Gastroesophageal sphincter (tissue), 4 donors: ENCODE results near the genes TEAD4 and PARP11.

GRCh38 chr12:1842313-1842817 is 22.0 kb downstream of the LRTM2 start:
- PRO-cap: no peak
- RAMPAGE, long total RNA, 4 experiments: no peak in any of the 4 experiments

- PRO-cap: bidirectional peak, plus-strand start at chr12:1917903, minus-strand start at chr12:1917778
- RAMPAGE, long total RNA, 4 experiments: no peak in any of the 4 experiments
Observed at GRCh38 chr12:1917521-1918143, 820 bp downstream of the CACNA2D4 start.

- PRO-cap: no peak
- RAMPAGE, long total RNA, 4 experiments: no peak in any of the 4 experiments
Observed at GRCh38 chr12:2013698-2014316, 9.6 kb upstream of the DCP1B start.

DNA sequence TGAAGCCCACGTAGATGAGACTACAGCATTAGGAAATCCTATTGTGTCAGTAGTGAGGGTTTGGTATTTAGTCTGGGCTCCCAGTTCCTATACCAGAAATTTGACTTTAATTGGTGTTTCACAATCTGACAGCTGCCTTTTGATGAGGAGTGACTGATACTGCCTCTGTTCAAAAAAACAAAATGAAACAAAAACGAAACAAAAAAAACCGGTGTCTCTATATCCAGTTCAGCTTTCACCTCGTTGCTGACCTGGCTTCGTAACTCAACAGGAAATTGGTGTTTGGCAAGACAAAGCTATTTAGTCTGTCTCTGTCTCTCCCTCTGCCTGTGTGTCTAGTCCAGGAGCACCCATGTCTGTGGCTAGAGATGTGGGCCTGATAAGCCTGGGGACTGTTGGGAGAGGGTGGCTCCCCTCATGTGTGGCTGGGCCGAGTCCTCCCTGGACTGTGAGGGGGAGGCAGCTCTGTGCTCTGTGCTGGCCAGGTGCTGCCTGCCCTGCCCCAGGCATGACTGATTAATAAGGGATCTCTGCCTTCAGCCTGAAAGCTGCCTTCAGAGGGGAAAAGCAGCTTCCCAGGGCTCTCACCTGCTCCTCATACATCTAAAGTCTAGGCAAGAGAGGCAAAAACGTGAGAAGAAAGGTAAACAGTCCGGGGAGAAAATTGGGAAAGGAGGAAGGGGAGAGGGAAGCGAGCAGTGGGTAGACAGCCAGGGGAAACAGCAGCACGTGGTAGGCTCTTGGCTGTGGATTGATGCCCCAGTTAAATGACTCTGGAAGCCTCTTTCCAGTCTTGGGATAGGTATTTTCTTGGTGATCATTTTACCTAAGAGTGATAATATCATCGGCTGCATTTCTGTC is 11.4 kb downstream of the CACNA1C start:
- PRO-cap: no peak
- RAMPAGE, long total RNA, 4 experiments: no peak in any of the 4 experiments

- PRO-cap: no peak
- RAMPAGE, long total RNA, 4 experiments: no peak in any of the 4 experiments
Observed at GRCh38 chr12:2239053-2240007, 186.5 kb downstream of the CACNA1C start.

DNA sequence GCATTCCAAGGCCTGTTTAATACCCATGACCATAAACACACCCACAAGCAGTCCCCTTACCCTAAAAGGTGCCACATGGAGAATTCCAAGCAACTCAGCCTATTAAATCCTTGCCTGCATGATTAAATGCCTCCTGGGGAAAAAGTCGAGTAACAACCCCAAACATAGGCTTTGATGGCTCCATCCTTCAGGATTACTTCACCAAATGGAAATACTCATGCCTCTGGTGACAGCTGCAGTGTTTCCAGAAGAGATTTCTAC is 269.3 kb upstream of the FKBP4 start:
- PRO-cap: no peak
- RAMPAGE, long total RNA, 4 experiments: no peak in any of the 4 experiments

DNA sequence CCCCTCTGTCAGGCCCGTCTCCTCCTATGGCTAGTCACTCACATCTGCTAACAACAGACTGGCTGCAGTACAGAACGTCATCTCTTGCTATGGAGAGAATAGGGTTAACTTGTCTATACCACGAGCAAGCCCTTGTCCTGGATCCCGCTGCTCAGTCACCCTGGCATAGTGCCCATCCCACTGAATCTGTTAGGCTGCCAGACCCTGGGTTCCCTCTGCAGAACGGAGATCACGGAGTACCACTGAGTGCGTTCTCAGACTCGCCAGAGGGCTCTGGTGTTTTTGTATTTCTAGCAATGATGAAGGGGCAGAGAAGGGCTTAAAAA is 6.2 kb upstream of the NRIP2 start:
- PRO-cap: unidirectional peak, plus-strand start at position 220 of the sequence
- RAMPAGE, long total RNA, 4 experiments: no peak in any of the 4 experiments

- PRO-cap: bidirectional peak, plus-strand start at chr12:2959142, minus-strand start at chr12:2958897; bidirectional peak, plus-strand start at chr12:2959397, minus-strand start at chr12:2959314
- RAMPAGE, long total RNA, 4 experiments: start-site peak on the plus strand in 1 of 4 experiments, at chr12:2959404-2959461 at its widest, 6 reads per replicate
Observed at GRCh38 chr12:2958787-2959483, at the start of gene TEAD4. TSS of gene TEAD4 (plus strand) at chr12:2959397.

DNA sequence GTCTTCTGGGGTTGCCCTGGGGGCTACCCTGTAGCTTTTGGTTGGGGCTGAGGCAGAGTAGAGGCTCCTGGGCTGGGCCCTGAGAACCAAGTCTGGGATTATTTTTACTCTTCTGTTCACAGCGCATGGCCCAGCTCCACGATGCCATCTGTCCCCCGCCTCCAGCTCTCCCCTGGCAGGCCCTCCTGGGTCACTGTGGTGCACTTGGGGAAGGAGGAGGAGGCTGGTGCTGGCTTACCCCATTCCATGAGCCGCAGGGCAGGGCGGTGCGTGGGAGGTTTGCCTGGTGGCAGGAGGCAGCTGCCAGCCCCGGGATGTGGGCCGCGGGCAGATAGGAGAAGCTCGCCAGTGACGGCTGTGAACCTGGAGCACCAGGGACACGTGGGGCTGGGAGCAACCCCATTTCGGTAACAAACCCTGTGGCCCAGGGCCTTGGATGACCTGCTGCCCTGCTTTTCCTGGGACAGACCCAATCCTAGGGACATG is 23.2 kb downstream of the TEAD4 start:
- PRO-cap: no peak
- RAMPAGE, long total RNA, 4 experiments: no peak in any of the 4 experiments

GRCh38 chr12:3046303-3046626 is 30.9 kb upstream of the TSPAN9 start:
- PRO-cap: no peak
- RAMPAGE, long total RNA, 4 experiments: no peak in any of the 4 experiments

DNA sequence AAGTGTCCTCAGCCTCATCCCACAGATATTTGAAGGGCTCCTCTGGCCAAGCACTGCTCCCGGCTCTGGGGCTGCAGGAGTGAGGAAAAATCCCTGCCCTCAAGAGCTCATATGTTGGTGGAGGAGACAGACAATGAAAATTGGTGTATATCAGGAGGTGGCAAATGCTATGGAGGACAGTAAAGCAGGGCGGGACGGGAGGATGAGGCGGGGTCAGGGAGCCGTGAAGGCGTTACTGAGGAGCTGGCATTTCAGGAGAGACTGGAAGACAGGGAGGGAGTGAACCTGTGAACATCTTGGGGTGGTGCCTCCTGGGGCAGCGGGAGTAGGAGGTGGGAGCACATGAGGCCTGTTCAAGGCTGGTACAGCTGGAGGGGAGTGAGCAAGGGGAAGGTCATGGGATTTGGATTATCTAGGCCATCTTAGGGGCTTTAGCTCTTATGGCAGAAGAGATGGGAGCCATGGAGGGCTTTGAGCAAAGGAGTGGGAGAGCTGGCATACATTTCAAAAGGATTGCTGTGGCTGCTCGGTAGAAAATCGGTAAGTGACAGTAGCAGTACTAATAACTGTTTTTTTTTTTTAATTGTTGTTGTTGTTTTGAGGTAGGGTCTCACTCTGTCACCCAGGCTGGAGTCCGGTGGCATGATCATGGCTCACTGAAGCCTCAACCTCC is 26.7 kb downstream of the TSPAN9 start:
- PRO-cap: no peak
- RAMPAGE, long total RNA, 4 experiments: no peak in any of the 4 experiments

GRCh38 chr12:3674173-3674508 is 78.8 kb downstream of the CRACR2A start:
- PRO-cap: no peak
- RAMPAGE, long total RNA, 4 experiments: no peak in any of the 4 experiments

DNA sequence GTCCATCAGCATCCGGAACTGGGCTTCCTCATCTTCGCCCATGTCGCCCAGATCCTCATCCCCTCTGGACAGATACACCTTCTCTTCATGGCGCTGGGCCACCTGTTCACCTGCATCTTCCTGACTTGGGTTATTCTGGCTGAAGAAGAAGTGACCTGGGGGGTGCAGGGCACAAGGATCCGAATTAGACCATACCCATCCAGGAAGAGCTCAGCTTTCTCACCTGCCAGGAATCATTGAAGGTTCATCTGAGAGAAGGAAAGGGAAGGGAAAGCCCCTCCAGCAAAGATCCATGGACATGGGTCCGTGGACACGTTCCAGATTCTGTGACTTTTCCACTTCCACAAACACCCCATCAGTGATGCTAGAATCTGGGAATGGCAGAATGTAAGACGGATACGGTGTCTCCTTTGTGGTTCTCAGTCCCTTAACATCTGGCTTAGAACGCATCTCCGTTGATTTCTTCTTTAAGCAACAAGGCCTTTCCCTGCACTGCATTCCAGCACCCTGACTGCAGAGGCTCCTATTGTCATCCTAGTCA is 73.9 kb downstream of the CRACR2A start:
- PRO-cap: no peak
- RAMPAGE, long total RNA, 4 experiments: no peak in any of the 4 experiments

GRCh38 chr12:3726309-3726839 is 26.5 kb downstream of the CRACR2A start:
- PRO-cap: no peak
- RAMPAGE, long total RNA, 4 experiments: no peak in any of the 4 experiments

GRCh38 chr12:3732635-3733481 is 20.1 kb downstream of the CRACR2A start:
- PRO-cap: no peak
- RAMPAGE, long total RNA, 4 experiments: no peak in any of the 4 experiments

DNA sequence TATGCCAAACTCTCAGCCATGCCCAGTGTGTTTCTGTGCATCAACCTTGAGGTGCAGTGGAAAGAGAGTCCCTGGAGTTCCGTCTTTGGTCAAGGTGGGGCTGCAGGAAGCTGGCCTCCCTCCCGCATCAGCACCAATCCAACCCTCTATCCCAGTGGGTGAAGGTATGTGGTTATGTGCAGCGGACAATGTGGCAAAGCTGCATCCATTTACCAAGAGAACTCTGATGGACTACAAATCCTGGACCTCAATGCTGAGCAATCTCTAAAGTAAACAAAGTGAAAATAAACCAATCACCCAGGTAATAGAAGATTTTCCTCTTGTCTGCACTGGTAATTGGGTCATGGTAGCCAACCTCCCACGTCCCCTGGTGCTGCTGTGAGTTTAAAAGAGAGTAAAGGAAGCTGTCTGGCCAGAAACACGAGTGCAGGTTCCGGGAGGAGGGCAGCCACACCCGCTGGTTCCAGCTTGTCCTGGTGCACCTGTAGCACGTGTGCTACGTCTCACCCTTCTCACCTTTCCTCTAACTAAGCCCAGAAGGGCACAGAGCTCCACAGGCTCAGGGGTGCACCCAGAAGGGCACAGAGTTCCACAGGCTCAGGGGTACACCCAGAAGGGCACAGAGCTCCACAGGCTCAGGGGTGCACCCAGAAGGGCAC is 5.5 kb downstream of the CRACR2A start:
- PRO-cap: no peak
- RAMPAGE, long total RNA, 4 experiments: no peak in any of the 4 experiments

DNA sequence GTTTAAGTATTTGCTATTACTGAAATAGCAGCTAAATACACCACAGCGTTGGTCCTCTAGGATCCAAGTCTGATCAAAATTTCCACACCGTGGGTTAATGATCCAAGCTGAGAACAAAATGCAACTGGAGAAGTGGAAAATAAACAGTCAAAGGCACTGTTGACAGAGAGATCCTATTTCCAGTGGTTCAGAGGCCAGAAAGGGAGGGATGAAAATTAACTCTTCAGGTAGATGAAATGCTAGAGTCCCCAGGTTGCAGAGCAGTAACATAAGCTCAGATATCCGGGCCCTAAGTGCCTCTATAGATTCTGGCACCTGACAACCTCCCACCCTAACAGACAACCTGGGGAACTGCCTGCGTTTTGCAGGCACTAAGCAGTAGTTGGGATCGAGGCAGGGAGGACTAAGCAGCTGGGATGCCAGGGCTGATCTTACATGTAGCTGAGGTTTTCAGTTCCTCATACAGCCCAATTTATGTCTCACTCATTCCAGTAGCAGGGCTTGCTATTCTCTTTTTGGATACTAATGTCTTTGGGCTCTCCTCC is 42.7 kb upstream of the CRACR2A start:
- PRO-cap: no peak
- RAMPAGE, long total RNA, 4 experiments: no peak in any of the 4 experiments

DNA sequence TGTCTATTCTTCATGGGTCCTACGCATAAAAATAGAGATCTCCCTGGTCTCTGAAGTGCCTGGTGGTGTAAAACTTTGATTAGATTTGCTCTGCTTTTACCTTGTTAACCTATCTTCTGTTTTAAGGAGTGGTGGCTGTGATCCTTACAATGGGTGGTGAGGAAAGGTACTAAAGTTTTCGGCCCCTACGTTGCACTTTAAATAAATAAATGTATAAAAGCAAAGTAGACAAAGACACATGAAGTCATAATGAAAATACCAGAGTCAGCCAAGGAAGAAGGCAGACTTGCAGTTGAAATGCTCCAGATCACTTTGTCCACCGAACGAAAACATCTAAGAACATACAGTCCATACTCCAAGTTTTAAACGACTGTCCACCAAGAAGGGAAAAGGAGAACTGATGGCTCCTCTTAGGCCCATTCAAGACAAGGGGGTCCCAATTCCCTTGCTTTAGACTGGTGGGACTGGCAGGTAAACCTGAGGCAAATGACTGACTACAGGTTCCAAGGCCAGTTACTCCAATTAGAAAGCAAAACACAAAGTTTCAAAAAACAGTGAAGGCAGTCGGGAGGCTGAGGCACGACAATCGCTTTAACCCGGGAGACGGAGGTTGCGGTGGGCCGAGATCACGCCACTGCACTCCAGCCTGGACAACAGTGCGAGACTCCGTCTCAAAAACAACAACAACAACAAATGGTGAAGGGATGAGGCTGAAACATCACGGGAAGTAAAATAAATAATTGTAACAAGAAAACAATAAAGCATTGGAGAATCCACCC is 757 bp downstream of the PARP11 start:
- PRO-cap: no peak
- RAMPAGE, long total RNA, 4 experiments: no peak in any of the 4 experiments

DNA sequence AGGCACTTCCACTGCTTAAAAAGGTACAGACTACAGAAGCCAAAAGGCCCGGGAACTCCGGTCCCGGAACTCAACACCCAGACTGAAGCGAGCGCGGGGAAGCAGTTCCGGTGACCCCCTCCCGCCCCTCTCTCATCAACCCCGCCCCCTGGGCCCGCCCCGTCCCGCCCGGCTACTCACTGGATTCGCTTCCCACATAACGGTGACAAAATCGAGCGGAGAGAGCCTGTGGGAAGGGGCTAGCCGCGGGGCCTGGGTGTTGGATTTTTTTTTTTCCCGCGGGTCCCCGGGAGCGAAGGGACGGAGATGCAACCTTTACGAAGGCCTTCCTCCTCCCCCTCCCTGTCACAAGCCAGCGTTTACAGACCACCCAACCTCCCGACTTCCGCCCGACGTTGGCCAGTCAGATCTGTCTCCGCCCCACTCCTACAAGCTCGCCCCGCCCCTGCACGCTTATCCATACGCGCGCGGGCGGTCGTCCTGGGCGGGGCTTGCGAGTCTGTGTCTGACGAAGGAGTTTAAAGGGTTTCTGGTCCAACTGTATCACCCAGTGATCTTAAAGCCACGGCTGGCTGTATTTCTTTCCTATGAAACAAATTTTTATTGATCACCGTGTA is at the start of gene PARP11:
Gene PARP11, minus strand, starts transcription at position 368 of the 617 bp plus-strand sequence.
- PRO-cap: bidirectional peak, plus-strand start at position 205 of the sequence, minus-strand start at position 84 of the sequence; bidirectional peak, plus-strand start at position 550 of the sequence, minus-strand start at position 428 of the sequence
- RAMPAGE, long total RNA, 4 experiments: start-site peak on the minus strand in 3 of 4 experiments, centred at positions 320 to 365 of the sequence, 66 to 297 reads per replicate

- PRO-cap: no peak
- RAMPAGE, long total RNA, 4 experiments: no peak in any of the 4 experiments
Observed at GRCh38 chr12:3913439-3913697, 40.2 kb upstream of the PARP11 start.